ENCODE measurements around the gene PLEKHH1.

- PRO-cap = no peak
These were observed 734 bp upstream of the PALS1 start for GRCh38 chr14:67240499-67240903.

DNA sequence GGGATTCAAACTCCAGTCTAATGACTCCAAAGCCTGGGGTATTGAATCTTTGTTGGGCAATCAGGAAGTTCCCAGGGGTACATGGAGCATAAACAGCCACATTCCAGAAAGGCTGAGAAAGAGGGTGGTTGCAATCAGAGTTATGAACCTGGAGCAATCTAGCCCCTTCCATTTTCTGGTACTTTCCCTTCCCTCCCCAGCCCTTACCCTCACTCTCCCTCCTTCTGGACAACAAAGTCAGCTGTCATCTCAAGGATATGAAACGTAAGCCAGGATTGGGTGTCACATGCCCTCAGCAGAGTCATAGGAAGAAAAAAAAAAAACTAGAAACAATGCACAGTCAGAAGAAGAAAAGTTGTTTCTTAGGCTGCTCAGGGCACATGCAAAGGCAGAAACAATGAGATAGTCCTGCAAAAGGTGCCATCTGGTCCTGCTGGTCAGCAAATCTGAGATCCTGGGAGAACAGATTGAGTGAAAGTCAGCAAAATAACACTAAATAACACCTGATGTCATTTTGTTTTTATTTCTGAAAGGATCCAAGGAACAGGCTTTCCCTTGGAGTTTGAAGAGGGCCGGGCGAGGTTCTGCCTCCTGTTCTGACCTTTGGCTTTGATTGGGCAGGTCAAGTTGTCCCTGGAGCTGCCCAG lies 27.1 kb downstream of the TMEM229B start:
- PRO-cap = no peak

DNA sequence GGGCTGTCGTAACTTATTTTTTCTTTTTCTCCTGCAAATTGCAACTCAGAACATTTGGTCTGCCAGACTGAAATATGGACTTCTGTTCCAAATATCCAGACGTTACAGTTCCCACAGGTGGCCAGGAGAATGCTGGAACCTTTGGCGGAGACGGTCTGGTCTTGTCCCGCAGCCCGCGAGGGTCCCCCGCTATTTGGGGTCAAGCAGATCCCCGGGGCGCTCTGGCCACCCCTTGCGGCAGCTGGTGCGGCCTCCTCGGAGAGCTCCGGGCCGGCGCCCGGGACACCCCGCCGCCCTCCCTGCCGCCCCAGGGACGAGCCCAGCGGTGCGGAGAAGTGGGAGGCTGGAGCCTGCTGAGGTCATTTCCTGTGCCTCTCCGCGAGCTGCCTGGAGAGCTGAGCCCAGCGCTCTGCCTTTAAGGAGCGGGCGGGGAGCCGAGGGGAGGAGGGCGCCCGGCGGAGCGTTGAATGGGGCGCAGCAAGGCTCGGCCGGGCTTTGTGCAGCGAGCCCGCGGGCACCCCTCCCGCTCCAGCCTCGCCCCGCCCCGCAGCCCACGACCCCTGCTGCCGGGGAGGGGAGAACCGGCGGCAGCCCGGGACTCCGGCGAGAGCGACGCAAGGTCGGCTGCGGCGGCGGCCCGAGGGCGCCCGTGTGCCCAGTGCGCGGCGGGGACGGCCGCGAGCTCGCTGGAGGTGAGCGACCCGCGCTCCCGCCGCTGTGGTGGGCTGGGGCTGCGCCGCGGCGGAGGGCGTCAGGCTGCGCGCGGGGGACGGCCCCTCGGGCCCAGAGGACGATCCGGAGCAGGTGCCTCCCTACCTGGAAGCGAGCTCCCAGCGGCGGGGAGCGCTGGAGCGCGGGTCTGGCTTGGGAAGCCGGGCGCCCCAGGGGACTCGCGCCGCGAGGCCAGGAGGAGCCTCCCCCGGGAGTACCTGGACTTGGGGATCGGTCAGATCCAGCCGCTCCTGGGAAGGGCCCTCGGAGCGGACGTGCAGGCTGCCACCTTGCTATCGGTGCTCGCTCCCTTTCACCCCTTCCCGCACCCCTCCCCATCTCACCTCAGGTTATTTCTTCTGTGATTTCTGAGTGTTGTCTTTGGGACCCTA lies at the start of gene PLEKHH1:
Gene PLEKHH1 (plus strand): TSS at position 584 of the 1,103 bp plus-strand sequence.
- PRO-cap = unidirectional peak, plus-strand start at position 418 of the sequence; unidirectional peak, minus-strand start at position 719 of the sequence

- PRO-cap = no peak
These were observed 2.8 kb upstream of the PIGH start for GRCh38 chr14:67602891-67603277.

- PRO-cap = no peak
These were observed 6.5 kb upstream of the VTI1B start for GRCh38 chr14:67680949-67681364.

DNA sequence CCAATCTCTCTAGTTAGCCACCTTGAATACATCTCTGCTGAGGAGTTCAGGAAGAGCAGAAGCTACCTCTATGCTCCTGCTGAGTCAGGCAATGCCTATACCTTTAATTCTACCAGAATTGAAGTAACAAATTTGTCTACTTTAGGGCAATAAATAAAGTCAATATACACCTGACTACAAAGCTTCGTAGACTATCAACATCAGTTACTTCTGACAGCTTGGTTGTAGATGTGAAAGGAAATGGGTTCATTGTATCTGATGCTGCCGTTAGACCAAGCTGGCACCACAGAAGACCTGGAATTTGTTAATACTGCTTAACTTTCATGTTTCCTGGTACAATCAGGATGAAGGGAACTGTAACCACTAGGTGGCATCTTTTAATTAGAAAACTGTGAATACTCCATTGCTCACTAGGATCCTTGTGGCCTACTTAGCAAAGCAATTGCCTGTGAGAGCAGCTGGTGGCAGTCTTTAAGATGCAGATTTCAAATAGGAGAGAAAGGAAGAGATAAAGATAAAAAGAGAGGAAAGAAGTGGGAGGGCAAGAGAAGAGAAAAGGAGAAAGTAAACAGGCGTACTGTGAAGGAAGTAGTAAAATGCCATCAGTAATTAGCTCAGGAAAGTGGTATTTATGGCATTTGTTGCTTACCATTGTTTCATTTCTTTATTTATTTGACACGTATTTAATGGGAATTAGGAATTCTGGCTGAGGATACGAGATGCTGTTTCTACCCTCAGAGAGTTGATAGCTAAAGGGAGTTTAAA lies 114.4 kb downstream of the RAD51B start:
- PRO-cap = no peak

DNA sequence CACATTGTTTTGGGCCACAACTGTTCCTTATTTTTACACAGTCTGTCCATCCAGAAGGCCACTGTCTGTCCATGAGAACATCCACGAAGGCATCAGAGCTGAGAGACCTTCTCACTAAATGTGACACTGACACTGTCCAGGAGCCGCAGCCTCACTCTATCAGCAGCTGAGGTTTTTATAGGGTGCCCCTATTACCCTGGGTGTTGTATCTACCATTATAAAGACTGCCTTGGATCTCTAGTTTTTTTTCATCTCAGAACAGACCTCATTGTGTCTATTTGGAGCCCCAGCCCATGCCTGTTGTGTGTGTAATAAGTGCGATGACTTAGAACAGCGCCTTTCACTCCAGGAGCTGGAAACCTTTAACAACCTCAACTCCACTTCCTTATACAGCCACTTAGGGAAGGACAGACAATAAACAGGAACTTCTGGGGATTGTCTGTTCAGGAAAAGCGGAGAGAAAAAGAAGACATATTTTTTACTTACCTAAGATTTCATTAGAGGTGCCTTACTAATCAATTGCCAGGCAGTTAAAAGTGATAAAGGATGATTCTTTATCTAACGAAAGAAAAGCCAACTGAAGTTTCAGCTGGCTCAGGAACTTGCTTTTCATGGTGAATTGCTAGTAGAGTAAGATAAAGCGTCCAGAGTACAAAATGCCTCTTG lies 420.5 kb downstream of the RAD51B start:
- PRO-cap = no peak

GRCh38 chr14:68379630-68380141 lies 413.2 kb downstream of the ZFP36L1 start:
- PRO-cap = no peak

DNA sequence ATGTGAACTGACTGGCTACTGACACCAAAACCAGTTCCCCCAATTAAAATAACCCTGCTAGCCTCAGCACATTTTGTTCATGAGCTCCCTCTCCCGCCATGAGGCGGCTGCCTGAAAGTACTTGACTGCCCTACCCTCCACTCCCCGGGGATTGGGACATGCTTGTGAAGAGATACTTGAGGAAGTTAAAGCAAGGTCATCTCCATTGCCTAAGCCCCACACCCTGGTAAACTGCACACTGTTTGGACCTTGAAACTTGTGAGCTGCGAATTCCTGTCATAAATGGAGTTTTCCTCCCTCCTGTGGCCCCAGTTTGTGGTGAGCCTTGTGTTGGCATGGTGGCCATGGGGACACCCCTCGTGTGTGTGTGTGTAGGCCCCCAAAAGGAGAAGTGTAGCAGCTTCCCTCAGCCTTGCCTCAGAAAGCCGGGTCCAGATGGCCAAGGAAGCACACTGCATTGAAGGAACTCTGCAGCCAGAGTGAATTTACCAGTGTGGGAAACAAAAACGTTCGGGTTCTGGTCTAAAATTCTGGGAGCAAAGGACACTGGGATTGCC lies 395.5 kb downstream of the ZFP36L1 start:
- PRO-cap = no peak

DNA sequence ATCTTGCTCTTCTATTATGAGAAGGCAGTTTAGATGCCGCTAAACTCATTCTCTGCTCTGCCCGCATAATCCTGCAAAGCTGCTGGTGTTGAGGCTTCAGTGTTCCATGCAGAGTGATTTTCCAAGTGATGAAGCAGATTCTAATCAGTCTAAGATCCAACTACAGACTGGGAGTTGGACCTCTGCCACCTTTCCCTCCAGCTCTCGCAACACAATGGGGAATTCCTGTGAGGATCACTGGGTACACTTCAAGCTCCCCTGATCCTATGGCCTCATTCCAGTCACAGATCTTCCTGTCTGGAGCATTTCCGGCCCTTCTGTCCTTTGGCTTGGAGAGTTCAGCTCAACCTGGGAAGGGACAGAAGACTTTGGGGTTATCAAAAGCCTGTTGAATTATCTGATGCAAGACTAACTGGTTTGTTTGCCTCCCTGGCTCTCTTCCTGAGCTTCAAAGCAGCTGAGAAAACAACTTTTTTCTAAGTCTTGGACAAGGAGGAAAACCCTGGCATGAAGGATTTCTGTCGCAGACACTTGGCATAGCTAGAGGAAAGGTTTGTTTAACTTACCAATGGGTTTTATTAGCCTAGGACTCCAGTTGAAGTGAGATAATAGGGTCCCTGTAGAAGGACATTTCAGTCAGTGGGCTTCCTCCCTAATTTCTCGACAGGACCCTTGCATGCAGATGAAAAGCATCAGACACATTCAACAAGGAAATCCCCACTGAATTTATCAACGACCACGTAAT lies 333.8 kb downstream of the ZFP36L1 start:
- PRO-cap = no peak

GRCh38 chr14:68507720-68508125 lies 285.1 kb downstream of the ZFP36L1 start:
- PRO-cap = no peak

DNA sequence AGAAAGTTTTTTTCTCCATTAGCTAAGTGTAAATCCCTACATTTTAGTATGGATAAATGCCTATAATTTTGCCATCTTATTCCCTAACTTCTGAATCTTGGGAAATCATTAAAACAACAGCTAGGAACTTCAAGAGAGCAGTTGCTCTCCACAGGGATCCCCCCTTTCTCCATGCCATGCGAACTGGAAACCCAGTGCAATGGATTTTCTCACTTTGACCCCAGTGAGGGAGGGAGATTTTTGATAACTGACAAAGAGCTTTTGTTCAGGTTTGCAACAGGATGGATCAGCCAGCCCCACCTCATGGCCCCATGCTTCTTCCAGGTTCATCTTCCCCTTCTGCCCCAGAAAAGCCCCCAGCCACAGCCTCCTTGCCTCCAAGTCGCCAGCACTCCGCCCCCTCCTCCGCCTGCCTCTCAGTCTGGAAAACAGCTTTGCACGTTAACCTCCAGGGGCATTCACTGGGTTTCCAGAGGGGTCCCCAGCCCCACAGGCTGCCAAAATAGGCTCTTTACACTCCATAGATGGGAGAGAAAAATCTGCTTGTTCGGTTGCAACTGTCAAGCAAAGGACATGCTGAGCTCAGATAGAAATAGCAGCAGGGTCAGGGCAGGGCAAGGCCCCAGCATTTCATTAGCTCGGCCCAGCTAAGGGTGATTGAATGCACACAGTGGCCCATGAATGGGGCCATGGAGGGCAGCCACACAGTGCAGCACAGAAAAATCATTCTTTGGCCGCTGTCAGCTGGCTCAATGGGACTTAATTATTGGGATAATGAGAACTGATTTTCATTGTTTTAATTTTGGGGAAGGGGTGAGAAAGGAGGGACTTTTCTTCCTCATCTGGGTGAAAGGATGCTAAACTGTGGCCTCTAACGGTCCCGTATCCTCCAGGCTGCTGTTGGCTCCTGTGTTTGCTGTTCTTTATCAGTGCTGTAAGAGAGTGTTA lies 253.6 kb downstream of the ZFP36L1 start:
- PRO-cap = no peak

DNA sequence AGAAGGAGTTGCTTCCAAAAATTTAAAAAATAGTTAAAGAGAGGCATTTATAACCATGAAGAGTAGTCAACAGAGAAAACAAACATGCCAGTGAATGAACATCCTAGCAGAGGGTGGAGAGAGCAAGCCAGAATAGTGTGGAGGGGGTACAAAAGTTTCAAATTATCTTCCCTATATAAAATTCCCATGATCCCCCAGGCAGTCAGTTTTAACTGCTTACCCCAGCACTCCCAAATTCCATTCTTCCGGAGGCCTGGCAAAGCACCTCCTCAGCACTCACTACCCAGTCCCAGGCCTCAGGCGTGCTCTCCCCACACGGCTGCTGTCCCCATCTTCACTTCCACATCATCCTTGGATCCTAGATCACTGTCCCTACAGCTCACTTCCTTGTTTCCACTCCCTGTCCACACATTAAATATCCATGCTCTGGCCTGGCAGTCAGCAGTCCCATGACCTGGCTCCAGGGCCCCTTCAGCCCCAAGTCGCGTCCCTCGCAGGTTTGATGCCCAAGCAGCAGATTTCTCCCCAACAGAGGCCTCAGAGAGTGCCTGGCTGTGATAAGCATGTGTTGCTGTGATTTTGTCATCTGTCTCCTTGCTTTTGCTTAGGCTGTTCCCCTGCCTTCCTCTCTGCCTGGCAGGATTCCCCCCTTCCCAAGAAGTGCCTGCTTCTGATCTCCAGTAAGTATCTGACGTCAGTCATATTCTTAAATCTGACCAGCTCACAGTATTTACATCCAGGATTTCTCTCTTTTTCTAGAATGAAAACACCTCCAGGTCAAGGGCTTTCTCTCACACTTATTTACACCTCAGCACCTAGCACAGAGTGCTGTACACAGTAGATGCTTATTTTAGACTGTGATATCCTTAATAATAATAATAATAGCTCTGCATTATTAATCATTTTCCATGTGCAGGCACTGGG lies 241.7 kb downstream of the ZFP36L1 start:
- PRO-cap = no peak

- PRO-cap = no peak
These were observed 228.6 kb downstream of the ZFP36L1 start for GRCh38 chr14:68564081-68564760.

GRCh38 chr14:68583593-68584071 lies 209.2 kb downstream of the ZFP36L1 start:
- PRO-cap = no peak

GRCh38 chr14:68626884-68627770 lies 165.7 kb downstream of the ZFP36L1 start:
- PRO-cap = no peak

- PRO-cap = no peak
These were observed 116.2 kb downstream of the ZFP36L1 start for GRCh38 chr14:68676629-68677005.

- PRO-cap = no peak
These were observed 56.4 kb downstream of the ZFP36L1 start for GRCh38 chr14:68736429-68736978.

- PRO-cap = no peak
These were observed 7.9 kb downstream of the ZFP36L1 start for GRCh38 chr14:68784964-68785466.

DNA sequence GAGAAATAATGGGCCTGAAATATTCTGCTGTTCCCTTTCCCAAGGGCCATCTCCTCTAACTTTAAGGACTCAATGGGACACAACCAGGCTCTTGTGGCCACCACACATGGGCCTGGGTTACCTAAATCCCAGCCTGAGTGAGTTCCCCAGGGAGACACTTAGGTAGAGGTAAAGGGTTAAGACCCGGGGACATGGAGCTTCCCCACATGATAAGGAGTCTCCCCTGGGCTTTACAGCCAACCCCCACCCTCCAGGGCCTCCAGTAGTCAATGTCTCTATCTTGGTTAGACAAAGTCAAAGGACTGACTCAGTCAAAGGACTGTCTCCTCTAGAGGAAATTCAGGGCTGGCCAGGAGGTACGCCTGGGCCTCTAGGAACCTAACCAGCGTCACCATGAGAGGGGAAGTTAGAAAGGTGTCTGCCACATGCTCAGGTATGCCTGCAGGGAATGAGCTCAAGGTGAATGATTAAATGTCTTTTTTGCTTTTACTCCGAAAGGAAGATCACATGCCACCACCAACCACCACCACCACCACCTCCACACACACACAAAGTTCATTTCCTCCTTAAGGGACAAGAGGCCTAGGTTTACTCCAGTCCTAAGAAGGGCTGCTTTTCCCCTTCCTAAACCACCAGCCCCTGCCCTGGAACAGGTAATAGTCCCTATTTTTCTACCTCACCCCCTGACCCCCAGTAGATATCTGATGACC lies 6.9 kb downstream of the ZFP36L1 start:
- PRO-cap = no peak

All from mesothelial cell of epicardium (in vitro differentiated cells).